Umbilical cord (tissue), 2 donors: ENCODE results near the gene ZNF26.

GRCh38 chr12:132986163-132987112, at the start of gene ZNF26:
Gene ZNF26 (plus strand): TSS chr12:132986367.
- RAMPAGE, long total RNA: start-site peak on the plus strand at chr12:132986379-132986460, 12 and 12 reads in 2 replicates

DNA sequence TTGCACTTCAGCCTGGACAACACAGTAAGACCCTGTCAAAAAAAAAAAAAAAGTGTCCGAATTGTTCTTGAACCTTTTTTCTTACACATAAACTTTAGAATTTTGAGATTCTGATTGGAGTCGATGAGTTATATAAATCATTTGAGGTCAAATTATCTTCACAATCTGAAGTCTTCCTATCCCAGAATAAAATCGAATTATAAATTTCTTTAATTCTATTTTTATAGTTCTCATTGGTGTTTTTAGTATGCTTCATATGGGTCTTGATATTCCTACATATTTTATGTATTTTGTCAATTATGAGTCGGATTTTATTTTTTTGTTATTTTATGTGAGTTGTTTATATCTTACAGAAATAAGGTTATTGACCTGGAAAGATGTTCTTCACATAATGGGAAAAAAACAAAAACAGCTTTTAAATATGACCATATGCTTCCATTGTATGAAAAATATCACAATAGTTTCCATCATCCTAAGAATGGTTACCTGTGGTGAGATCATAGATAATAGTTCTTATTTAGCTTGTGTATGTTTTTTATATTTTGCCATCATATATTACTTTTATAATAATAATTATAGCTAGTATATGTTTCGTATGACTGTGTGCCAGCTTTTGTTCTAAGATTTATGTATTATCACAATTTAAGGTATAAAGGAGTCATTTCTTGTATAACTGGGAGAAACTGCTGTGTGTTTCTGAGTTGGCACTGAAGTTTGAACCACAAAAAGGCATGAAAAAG, 1.4 kb downstream of the ZNF84 start:
- RAMPAGE, long total RNA: no peak